Neural crest cell (in vitro differentiated cells): Measurements from ENCODE around the genes NOTCH4, HLA-DQA2, TAP1, VPS52 and SMIM40.

- PRO-cap, result no peak
Measured at GRCh38 chr6:32146105-32147161, 5.3 kb downstream of the PRRT1 start.

- PRO-cap, result no peak
Measured at GRCh38 chr6:32190808-32191210, 807 bp upstream of the PBX2 start.

DNA sequence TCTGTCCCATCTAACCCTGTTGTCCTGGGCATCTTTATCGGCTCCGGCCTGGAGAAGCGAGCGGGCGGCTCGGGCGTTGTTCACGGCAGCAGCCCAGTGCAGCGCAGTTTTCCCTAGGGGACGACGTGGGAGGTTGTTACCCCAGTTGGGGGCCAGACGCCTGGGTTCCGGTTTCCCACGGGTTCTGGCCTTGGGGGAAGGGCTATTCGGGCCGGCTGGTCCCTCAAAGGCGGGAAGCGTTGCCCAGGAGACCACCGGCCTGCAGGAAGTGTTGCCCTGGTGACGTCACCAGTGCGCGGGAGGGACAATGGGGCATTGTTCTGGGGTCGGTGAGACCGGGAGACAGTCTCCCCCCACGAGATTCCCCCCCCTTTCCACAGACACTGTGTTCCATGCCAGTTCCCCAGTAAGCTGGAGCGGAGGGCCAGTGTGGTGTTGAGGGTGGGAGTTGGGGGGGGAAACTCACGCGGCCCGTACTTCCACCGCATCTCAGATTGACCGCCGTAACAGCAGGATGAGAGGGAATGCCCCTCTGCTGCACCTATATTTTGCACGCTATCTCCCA lies 3.9 kb upstream of the GPSM3 start:
- PRO-cap, result bidirectional peak, plus-strand start at position 288 of the sequence, minus-strand start at position 241 of the sequence; bidirectional peak, plus-strand start at position 487 of the sequence, minus-strand start at position 516 of the sequence

DNA sequence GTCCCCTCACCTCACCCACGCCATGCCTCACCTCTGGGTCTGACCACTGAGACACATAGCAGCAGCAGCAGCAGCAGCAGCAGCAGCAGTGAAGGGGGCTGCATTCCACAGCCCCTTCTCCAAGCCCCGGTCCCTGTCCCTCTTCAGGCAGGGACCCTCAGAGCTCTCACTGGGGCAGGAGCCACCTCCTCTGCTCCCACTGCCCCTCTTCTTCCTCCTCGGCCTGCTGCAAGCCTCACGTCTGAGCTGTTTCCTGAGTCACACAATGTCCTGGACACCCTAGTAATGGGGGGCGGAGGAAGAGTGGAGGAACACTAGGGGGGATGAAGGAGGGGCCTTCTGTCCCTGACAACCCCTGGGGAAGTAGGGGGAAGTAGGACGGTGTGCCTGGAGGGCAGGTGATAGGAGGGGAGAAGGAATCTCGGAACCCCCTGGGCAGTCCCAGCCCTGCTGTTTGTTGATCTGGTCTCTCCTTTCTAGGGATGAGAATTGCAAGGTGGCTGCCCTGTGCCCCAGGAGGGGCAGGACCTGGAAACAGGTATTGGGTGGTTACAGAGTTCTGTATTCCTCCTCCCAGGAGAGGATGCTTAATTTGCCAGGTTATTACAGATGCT lies at the start of gene NOTCH4:
TSS of gene NOTCH4 (minus strand) at position 243 of the 614 bp plus-strand sequence.
- PRO-cap, result no peak

DNA sequence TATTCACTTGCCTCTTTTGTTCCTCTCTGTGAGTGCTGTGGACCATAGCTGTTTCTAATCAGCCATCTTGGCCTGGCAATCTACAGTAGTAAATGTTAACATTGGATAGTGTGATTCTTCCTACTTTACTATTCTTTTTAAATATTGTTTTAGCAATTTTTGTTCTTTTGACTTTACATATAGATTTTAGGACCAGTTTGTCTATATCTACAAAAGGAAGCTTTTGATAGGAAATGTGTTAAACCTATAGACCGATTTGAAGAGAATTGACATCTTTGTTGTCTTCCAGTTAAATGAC lies 32.0 kb upstream of the NOTCH4 start:
- PRO-cap, result unidirectional peak, minus-strand start at position 82 of the sequence

DNA sequence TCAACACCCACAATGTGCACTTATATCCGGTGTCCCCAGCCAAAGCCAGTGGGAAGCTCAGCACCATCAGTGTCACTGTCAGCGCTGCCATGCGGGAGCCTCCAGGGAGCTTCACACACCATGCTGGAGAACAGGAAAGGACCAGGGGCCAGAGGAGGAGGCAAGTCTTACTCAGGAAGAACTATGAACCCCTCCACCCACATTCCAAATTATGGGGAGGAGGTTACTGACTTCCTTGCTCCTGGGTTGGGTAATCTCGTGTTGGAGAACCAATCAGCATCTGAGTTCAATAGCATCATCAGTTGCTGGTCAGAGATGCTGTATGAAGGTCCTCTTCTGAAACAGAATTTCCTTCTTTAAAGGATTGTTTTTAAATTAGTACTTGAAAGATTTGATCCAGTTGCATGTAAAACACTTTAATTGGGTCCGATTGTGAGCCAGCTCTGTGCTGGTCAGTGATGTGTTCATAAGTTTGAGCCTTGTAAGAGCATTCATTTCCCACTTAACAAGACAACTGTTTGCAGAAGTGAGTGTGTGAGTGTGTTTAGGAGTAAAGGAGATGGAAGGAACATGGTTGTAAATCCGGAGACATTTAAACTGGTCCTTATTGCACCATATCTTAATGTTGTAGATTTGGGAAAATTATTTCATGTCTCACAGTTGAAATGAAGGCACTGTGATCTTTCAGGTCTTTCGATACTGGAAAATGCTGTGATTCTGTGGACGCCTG lies 33.9 kb downstream of the HLA-DRA start:
- PRO-cap, result no peak

DNA sequence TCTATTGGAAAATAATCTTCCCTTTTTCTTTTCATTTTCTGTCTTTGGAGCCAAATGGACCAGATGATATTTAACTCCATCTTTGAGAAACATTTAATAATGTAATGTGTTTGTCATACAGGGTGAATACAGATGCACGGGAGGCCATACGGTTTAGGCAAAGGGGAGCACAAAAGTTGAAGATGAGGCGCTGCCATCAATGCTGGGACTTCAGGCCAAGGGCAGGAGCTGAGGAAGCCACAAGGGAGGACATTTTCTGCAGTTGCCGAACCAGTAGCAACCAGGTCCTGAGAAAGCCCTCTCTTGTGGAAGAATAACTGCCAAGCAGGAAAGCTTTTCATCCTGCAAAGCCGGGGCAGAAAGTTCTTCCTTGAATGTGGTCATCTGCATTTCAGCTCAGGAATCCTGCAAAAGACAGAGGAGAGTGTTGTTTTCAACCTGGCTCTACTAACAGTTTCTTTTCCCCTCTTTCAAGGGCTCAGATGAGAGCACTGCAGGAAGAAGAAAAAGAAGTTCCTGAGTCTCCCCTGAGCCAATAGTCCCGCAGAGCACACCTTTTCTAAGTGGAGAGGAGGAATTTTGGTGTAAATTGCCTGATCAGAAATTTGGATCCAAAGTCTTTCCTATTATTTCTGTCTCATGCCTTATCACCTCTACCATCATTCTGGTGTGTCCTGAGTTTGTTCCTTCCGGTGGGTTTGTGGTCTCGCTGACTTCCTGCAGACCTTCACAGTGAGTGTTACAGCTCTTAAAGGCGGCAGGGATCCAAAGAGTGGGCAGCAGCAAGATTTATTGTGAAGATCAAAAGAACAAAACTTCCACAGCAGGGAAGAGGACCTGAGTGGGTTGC lies 10.7 kb downstream of the HLA-DRB1 start:
- PRO-cap, result no peak

DNA sequence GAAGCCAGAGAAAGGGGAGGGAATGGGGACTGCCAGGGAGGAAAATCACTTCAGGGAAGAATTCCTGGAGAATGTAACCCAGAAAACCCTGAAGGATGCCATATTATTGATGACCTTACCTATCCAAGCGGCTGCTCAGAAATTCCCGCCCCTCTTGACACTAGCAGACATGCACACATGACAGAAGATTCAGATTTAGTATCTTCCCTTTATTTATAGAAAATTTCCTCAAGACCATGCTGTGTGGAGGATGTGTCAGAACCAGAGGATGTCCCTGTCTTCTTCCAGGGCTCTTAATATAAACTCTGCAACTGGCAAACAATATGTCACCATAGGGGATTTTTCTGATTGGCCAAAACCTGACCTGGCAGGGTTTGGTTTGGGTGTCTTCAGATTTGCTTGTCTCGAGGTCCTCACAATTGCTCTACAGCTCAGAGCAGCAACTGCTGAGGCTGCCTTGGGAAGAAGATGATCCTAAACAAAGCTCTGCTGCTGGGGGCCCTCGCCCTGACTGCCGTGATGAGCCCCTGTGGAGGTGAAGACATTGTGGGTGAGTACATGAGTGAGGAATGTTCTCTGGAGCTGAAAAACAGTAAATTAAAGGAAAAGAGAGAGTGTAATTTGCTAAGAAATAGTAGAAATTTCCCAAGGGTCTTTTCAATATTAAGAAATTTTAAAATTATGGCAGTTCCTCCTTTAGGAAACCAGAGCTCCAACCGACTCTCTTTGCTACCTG lies at the start of gene HLA-DQA2:
TSS of gene HLA-DQA2 (plus strand) at position 416 of the 736 bp plus-strand sequence.
- PRO-cap, result no peak

DNA sequence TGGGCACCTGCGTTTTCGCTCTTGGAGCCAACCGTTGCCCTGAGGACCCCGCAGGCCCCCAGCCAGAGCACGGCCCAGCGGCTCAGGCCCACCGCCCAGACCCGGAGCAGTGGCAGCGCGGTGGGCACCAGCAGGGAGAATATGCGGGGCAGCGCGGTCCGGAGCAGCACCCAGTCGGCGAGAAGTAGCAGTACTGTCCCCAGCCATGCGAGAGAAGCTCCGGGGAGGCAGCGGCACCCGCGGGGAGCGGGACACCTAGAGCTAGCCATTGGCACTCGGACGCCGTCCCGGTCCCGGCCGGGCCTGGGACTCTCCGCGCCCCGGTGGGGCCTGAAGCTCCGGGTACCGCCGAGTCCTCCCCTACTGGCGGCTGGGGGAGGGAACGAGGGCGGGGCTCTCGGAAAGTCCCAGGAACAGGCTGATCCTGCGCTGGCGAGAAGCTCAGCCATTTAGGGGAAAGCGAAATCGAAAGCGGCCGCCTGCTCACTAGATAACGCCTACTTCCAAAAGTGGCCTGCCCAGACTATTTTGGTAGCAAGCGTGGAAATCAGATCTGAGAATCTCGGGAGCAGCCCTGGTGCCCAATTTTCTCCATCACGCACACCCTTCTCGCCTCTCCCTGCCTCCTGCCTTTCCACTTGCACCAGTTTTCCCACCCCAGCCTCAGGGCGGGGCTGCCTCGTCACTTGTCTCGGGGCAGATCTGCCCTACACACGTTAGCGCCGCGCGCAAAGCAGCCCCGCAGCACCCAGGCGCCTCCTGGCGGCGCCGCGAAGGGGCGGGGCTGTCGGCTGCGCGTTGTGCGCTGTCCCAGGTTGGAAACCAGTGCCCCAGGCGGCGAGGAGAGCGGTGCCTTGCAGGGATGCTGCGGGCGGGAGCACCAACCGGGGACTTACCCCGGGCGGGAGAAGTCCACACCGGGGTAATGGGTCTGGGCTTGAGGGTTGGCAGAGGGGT lies at the start of gene TAP1:
TSS of gene TAP1 (minus strand) at position 337 of the 957 bp plus-strand sequence.
- PRO-cap, result bidirectional peak, plus-strand start at position 448 of the sequence, minus-strand start at position 312 of the sequence; bidirectional peak, plus-strand start at position 825 of the sequence, minus-strand start at position 654 of the sequence

DNA sequence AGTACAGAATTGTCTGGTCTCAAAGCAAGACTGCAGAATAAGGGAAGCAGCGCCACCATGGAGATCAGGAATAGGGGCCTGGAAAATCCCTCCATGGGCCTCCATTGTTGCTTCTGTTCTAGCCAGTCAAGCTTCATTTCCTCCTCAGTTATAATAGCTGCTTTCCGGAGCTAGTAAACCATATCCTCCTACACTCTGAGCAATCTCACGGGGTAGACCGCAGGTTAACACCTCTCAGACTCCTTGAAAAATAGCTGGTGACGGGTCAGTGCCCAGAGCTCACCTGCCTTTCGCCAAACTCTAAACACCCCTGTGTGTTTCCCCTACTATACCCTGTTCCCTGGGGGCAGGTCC lies 604 bp upstream of the HLA-DMB start:
- PRO-cap, result no peak

- PRO-cap, result no peak
Measured at GRCh38 chr6:32975078-32975739, 6.8 kb downstream of the BRD2 start.

DNA sequence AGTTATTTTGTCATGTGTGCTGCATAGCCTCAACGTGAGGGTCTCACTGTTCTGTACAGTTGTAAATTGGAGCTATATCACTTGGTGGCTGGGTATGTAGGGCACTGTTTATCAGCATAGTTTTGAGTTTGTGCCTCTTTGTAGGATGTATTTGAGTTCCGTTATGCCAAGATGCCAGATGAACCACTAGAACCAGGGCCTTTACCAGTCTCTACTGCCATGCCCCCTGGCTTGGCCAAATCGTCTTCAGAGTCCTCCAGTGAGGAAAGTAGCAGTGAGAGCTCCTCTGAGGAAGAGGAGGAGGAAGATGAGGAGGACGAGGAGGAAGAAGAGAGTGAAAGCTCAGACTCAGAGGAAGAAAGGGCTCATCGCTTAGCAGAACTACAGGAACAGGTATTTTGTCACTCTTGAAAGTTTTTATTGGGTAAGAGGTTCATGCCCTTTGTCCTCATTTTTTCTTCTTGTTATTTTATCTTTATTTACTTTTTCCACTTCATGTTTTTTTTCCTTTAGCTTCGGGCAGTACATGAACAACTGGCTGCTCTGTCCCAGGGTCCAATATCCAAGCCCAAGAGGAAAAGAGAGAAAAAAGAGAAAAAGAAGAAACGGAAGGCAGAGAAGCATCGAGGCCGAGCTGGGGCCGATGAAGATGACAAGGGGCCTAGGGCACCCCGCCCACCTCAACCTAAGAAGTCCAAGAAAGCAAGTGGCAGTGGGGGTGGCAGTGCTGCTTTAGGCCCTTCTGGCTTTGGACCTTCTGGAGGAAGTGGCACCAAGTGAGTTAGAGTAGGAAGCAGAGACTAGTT lies 9.4 kb downstream of the BRD2 start:
- PRO-cap, result no peak

DNA sequence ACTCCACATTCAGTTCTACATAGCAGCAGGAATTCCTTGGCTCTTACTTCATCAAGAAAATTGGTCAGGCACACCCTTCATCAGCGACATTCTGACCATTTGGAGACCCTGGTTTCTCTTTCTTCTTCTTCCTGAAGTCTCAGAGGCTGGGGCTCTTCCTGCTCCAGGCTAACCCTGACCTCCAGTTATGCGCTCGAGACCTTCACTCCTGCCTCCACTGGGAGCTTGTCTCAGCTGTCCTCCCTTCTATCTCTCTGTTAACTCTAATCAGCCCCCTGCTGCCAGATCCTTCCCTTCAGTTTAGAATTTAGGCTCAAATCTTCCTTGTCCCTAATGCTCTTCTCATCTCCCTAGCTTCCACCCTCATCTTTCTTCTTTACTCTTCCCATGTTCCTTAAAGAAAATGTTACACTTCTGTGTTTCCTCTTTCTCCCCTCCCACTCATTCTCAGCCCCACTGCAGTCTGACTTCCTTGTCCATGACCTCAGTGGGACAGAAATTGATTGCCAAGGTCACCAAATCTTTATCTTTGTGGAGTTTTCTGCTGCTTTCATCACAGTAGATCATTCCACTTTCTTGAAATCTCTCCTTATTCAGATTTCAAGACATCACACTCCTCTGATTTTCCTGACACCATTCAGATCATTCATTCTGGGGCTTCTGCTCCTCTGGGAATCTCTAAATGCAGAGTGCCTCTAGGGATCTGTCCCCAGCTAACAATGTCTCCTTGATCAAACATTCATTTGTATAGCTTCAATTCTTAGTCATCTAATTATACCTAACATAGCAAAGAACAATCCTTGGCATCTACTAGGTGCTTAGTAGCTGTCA lies 8.5 kb upstream of the HLA-DOA start:
- PRO-cap, result no peak

- PRO-cap, result no peak
Measured at GRCh38 chr6:33072398-33073232, 3.2 kb upstream of the HLA-DPB1 start.

- PRO-cap, result bidirectional peak, plus-strand start at chr6:33271635, minus-strand start at chr6:33271675; bidirectional peak, plus-strand start at chr6:33272077, minus-strand start at chr6:33271902
Measured at GRCh38 chr6:33271524-33272200, at the start of gene VPS52. Gene VPS52, minus strand, starts transcription at chr6:33271876.

DNA sequence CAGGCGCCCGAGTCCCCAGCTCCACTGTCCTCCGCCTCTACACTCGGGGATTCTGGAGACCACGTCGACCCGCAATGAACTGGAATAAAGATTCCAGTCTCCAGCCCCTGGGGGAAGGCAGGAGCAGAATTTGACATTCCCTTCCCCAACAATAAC lies 258 bp upstream of the RGL2 start:
- PRO-cap, result no peak

DNA sequence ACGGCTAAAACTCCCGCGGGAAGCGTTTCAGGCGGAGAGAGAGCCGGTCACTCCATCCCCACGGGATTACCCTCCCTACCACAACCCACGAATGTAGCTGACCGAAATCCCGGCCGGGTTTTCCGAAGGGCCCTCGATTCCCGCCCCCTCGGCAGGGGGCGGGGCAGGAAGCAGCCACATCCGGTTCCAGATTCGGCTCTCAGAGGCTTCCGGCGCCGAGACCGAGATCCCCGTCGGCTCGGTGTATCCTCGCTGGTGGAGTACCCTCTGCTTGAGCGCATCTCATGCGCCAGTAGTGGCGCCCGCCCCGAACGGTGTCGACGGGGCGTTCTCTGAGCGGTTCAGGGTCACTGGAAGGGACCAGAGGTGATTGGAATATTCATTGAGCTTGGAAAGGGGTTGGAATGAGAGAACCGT lies 544 bp upstream of the RGL2 start:
- PRO-cap, result bidirectional peak, plus-strand start at position 292 of the sequence, minus-strand start at position 82 of the sequence

GRCh38 chr6:33329177-33329445 lies at the start of gene SMIM40:
Gene SMIM40, minus strand, starts transcription at chr6:33329279.
- PRO-cap, result no peak

DNA sequence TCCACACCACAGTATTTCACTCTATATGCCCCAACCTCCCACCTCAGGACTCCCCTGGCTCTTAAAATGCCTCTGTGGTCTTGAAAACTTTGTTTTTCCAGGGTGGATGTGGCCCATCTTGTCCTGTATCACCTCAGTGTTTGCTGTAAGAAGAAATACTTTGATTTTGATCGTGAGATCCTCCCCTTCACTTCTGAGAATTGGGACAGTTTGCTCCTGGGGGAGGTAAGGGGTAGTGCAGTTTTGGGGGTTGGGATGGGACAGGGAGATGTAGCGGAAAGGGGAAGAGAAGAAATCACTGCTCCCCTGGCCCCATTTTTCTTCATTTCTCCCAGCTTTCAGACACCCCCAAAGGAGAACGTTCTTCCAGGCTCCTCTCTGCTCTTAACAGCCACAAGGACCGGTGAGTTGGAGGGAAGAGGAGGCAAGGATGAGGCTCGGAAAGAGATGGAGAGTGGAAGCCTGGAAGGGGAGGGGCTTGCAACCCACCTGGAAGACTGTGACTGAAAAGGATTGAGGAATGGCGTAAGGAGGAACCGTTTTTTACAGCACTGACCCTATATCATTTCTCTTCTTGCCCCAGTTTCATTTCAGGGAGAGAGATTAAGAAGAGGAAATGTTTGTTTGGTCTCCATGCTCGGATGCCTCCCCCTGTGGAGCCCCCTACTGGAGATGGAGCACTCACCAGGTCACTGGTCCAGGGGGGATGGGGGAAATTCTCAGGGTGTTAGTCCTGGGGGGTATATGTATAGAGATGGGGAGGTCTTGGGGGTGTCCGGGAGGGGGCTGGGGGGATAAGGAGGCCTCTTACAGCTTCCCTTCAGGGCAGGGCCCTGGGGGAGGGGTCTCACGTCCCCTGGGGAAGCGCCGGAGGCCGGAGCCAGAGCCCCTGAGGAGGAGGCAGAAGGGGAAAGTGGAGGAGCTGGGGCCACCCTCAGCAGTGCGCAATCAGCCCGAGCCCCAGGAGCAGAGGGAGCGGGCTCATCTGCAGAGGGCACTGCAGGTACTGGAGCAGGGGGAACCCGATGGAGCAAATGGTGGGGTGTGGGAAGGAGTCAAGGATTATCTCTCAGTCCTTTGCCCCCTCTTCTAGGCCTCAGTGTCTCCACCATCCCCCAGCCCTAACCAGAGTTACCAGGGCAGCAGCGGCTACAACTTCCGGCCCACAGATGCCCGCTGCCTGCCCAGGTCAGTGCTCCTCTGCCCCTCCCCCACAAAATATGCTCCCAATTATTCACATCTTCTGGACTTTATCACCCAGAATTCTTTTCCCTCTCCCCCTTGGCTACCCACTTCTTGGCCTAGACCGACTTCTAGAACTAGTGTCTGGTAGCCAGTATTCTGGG lies 3.3 kb downstream of the CUTA start:
- PRO-cap, result no peak

- PRO-cap, result no peak
Measured at GRCh38 chr6:33428444-33429065, 8.7 kb downstream of the SYNGAP1 start.